Duodenum (tissue), 1 donor: ENCODE measurements around a stretch of chr6.

- PRO-cap: no peak
Measured at GRCh38 chr6:147313633-147314572, 109.7 kb downstream of the STXBP5 start.

- PRO-cap: no peak
Measured at GRCh38 chr6:147341430-147342516, 137.6 kb downstream of the STXBP5 start.

- PRO-cap: no peak
Measured at GRCh38 chr6:148144906-148145262, 197.8 kb upstream of the SASH1 start.

DNA sequence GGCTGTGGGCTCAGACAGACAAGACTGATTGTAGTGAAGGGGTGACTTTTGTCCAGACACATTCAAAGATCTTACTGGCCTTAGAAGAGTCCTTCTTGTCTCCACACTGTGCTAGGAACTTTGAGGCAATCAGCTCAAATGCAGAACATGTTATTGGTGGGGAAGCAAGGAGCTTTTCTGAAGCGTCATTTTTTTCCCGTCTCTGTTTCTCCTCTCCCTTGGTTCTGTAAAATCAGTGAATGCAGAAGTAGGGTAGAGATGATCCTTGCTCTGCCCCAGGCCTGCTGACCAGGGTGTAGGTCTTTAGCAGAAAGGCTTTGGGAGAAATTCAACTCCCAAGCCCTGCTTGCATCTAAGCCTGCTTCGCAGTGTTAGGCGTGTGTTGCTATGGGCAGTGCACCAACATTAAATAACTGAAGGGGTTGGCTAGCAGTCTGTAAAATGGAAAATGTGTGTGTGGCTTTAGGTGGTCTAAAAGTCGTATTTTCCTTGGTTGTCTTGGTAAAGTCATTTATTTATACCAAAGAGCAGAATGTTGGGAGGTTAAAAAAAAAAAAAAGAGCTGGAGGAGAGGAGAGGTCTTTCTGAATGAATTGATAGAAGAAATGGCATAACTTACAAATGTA, 45.9 kb downstream of the SASH1 start:
- PRO-cap: no peak

DNA sequence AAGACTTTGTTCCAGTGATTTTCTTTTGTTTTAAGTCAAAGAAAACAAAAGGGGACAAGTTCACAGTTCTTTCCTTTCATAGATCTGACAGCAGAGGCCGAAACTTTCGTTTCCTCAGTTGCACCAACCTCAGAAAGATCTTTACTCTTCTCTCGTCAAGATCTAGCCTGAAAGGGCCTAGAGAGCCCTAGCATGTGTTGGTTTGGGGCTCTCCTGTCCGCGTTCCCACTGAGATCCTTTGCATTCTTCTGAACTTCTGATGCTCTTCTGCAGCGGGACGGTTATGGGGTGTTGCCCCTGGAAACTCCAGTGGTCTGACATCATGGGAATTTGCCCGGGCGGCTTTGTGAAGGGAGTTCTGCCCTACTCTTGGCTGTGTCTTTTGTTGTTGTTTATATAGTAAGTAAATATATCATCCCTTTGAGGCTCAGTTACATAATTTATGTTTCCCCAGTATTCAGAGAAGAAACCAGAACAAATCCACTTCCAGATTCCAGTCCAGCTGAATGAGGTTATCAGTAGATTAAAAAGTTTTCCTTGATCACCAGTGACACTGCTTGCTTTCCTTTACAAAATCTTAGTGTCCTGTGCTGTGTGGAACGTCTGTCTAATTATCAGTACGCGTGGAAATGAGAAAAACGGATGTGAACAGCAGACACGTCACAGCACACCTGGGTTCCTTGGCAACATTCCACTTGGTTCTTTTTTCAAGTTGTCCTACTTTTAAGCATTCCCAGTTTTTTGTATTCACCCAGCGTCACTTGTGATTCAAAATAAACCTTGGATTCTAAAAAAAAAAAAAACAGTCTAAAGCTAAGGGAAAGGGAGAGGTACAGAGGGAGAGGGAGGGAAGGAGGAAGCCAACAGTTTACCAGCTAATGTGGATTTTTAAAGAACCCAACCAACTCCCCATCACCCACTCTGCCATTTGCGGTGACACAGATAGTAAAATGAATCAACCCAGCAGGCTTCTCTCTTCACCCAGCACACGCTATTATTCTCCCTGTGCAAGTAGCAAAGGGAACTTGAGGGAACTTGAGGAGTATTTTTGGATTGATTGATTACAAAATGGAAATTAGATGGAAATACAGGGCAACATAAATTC, 129.4 kb downstream of the SASH1 start:
- PRO-cap: bidirectional peak, plus-strand start at position 483 of the sequence, minus-strand start at position 227 of the sequence

DNA sequence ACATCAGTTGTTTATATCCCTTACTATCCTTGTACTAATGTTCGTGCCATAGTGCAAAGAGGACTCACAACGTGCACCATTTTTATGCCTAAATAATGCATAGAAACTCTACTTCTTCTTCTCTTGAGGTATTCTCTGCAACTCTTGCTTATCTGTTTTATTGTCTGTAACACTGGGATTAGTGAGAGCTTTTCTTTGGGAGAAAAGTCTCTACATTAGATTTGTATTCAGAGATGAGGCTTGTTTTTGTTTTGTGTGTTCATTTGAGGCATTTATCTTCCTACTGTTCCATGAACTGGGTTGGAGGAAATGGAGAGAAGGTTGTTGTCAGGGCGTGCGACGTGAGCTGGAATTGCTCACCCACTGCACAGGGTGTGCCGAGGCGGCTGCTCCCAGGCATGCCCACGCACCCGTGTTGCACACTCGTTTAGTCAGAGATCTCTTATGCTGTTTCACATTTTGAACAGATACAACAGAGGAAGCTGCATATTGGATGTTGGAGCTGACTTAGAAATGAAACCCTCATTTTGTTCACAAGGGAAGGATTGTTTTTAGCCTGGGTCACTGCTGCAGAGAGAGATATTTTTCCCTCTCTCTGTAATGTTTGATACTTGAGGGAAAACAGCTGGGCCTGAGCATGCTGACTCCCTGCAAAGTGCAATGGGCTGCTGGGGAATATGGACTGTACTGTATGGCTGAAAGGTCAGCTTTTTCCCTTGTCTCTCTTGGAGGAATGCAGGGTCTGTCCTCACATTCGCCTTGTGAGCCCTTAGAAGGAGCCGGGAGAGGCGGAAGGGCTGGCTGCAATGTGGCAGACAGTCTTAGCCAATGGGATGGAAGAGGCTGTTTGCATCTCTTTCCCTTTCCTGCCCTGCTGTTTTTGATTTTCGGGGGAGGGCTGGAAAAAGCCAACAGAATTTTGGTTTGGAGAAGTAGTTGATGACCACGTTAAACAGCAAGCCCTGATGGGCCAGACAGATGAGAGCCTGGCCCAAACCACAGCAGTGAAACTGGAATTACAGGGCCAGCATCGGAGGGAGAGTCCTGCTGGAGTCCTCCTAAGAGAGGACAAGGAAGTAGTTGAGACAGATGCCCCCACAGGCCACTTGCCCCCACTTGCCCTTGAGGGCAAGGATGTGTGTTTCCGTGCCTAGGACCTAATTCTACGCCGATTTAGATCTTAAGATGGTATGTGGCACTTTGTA, 170.7 kb downstream of the SASH1 start:
- PRO-cap: unidirectional peak, plus-strand start at position 1,027 of the sequence

DNA sequence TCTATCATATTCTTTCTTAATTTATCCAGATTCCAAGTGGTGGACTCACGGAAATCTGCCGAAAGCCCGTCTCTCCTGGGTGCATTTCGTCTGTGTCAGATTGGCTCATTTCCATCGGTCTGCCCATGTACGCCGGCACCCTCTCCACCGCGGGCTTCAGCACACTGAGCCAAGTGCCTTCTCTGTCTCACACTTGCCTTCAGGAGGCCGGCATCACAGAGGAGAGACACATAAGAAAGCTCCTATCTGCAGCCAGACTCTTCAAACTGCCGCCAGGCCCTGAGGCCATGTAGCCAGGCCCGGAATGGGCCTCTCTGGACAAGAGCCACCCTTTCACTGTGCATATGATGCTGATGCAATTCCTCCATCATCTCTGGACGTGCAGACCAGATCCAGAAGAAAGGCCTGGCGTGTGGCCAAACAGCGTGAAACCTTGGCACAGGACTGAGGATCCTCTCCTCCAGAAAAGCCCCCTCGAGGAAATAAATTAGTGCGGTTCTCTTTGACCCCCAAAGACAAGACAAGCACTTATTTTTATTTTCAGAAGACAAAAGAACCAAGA, 198.5 kb upstream of the UST start:
- PRO-cap: no peak

GRCh38 chr6:148657046-148657596, 89.7 kb upstream of the UST start:
- PRO-cap: no peak

DNA sequence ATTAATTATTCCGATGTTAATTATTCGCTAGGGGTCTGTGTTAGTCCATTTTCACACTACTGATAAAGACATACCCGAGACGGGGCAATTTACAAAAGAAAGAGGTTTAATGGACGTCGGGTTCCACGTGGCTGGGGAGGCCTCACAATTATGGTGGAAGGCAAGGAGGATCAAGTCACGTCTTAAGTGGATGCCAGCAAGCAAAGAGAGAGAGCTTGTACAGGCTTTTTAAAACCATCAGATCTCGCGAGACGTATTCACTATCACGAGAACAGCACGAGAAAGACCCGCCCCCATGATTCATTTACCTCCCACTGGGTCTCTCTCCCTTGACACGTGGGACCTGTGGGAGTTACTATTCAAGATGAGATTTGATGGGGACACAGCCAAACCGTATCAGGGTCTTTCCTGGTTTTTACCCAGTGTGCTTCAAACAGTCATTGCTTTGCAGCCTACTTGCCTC, 108.0 kb downstream of the UST start:
- PRO-cap: no peak

DNA sequence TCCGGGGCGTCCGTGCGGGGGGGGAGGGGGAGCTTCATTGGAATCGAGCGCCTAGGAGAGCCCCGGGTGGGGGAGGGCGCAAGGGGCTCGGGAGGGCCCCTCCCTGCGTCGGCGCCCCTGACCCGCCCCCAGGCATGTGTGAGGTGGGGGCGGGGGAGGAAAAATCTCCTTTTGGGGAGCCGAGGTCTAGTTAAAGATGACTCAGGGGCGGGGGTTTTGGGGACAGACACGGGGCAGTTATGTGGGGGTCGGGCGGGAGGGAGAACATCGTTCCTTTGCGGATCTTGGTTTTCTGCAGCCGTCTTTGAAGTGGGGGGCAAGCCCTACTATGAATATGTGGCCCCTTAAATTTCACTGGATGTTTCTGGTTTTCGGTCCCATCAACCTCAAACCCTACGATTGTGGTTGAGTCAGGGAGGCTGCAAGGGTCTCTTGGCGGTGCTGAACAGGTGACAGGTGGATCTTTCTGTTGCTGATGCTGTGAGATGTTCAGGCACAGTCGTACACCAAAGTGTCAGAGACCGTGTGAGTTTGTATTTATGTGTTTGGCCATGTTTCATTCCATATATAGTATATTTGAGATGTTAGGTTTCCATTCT, 845 bp downstream of the TAB2 start:
- PRO-cap: unidirectional peak, minus-strand start at position 508 of the sequence

- PRO-cap: no peak
Measured at GRCh38 chr6:149331057-149332275, 14.0 kb downstream of the TAB2 start.

DNA sequence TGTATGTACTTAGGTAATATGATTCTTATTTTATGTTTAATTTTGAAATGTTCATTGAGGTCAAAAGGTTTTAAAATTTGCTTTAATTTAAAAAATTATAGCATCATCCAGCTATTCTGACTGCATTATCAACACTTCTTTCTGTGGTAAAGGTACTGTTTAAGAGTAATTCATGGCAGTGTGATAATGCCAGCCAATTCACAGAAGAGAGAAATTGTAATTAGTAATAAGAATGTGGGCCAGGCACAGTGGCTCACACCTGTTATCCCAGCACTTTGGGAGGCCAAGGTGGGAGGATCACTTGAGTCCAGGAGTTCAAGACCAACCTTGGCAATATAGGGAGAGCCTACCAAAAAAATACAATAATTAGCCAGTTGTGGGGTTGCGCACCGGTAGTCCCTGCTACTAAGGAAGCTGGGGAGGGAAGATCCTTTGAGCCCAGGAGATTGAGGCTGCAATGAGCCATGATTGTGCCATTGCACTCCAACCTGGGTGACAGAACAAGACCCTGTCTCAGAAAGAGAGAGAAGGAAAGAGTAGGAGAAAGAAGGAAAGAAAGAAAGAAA, 30.4 kb downstream of the TAB2 start:
- PRO-cap: no peak

GRCh38 chr6:149819548-149820340, 44.4 kb downstream of the LRP11 start:
- PRO-cap: no peak

- PRO-cap: no peak
Measured at GRCh38 chr6:149837132-149837753, 26.9 kb downstream of the LRP11 start.

DNA sequence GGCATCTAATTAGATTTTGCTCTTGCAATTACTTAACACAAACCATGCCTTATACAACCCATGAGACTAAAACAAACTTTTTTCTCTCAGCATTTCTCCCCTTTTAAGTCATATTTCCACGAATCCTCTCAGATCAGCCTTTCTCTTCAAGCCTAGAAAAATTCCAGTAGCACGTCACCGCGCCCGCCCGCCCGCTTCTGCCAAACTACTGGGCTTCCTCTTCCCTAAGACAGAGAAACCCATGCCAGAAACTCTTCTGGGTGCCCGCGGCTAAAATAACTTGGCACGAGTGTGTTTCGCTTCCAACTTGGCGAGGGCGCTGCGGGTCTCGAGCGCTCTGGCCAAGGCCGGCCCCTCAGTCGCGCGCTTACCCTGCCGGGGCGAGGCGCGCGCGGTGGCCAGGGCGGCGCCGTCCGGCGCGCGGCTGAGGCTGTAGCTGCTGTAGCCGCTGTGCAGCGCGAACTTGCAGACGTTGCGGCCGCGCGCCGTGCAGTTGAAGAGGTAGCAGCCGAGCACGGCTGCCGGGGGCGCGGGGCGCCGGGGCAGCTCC, 1.0 kb downstream of the LRP11 start:
- PRO-cap: unidirectional peak, plus-strand start at position 468 of the sequence

DNA sequence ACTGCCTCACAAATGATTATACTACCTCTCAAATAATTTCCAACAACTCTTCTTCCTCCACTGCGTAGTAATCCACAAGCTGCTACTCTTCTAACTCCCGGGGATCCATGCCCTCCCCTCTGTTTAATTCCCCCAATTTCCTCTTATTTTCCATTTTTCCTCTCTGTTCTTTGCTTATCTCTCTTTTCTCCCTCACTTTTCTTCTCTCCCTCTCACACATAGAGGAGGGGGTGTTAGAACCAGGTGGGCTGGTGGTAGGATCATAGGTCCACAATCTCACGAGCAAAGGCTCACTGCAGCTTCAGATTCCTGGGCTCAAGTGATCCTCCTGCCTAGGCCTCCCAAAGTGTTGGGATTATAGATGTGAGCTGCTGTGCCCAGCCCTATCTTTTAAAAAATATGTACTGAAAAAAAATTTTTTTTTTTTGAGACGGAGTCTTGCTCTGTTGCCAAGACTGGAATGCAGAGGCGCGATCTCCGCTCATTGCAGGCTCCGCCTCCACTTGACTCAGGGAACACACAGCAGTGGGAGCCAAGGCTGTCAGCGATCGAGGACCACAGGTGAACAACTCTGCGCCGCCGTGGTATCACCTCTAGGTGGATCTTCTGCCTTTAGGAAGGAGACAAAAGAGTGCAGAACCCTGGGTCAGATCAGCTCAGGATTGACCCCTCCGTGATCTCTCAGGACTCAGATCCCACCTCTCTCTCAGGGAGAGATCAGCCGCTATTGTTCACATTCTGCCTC, 13.8 kb downstream of the RAET1E start:
- PRO-cap: no peak

DNA sequence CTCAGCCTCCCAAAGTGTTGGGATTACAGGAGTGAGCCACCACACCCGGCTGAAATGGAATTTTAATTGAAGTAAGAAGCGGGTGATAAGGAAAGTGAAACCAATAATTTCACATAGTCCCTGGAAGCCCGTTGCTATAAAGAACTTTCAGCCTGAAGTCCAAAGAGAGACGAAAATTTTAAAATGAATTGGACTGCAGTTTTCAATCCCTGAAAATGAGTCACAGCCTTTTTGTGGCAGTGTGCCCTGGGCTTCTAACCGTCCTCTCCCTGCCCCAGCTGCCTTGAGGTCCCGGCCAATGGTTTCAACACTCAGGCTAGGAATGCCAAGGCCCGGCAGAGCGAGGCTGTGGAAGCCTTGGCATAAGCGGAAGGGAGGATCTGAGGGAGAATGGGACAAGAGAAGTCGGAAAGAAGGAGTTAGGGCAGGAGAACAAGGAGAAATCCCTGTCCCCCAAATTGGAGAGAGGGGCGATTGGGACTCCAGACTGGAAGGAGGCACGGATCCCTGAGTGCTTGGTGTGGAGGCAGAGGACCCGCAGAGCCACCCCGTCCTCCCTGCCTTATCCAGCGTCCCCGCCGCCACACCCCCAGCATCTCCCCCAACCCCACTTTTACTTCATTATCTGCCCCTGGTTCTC, 509 bp downstream of the RAET1E start:
- PRO-cap: no peak

GRCh38 chr6:150072178-150072672, 3.3 kb upstream of the ULBP3 start:
- PRO-cap: no peak

DNA sequence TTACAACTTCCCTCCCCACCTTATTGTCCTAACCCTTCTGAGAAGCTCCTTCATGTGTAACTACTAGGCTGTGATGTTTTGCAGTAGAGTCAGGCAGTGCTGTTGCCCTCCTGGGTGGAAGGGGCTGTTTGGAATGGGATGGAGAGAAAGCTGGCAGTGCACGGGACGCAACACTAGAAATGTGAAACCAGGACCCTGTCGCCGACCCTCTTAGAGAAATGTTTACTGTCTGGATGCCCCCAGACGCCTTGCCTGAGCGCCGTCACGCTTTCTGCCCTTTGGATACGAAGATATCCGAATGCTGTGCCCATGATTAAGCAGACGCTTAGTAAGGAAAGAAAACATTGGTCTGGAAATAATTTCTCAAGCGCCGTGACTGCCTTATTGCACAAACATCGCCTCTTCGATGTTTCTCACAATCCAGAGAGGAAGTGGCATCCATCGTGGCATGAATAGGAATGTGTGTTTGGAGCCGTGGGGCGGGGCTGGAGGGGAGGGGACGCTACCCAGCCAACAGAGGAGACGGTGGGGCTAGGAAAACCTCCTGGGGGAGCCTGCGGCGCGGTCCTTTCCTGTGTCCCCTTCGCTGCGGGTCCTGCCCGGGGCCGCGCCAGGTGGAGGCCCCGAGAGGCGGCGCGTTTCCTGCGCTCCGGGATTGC, 636 bp upstream of the PPP1R14C start:
- PRO-cap: no peak

DNA sequence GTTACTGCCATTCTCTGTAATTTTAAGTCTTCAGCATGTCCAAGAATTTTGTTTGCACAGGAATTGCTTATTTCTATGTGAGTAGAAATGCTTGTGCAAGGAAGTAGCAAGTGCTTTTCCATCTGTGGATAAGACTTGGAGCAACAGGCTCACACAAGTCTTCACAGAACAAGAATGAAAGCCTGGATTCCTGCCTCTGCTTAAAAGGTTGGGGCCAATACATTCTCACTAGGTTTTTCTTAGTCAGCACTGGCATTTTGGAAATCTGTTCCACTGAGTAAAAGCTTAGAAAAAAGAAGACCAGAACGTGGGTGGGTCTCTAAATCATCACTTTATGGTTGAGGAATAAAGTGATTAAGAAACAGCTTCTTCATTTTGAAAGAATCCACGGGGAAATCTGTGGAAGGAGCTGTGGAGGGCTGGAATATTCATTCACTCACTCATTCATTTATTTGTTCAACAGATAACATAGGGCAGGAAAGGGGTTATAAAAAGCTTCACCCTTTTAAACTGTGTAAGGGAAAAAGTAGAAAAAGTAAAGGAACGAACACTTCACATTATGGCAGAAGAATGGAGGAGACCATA, 10.7 kb downstream of the PPP1R14C start:
- PRO-cap: no peak